Tibial artery (tissue), 1 donor: ENCODE measurements around the gene GPC5.

DNA sequence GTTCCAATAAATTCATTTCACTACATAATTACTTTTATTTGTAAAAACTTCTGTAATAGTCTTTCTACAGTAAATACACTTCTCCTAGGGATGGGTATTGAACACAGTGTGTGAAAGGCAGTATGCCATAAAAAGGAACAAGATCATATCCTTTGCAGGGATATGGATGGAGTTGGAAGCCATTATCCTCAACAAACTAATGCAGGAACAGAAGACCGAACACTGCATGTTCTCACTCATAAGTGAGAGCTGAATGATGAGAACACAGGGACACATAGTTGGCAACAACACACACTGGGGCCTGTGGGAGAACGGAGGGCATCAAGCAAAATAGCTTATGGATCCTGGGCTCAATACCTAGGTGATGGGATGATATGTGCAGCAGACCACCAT lies 183.0 kb downstream of the NDFIP2 start:
- PRO-cap: no peak

- PRO-cap: no peak
Measured at GRCh38 chr13:79782751-79783487, 302.0 kb downstream of the NDFIP2 start.

- PRO-cap: no peak
Measured at GRCh38 chr13:80086379-80086800, 254.5 kb downstream of the SPRY2 start.

- PRO-cap: no peak
Measured at GRCh38 chr13:84654618-84655076, 772.4 kb upstream of the SLITRK1 start.

- PRO-cap: no peak
Measured at GRCh38 chr13:84944678-84944968, 854.6 kb downstream of the SLITRK6 start.

DNA sequence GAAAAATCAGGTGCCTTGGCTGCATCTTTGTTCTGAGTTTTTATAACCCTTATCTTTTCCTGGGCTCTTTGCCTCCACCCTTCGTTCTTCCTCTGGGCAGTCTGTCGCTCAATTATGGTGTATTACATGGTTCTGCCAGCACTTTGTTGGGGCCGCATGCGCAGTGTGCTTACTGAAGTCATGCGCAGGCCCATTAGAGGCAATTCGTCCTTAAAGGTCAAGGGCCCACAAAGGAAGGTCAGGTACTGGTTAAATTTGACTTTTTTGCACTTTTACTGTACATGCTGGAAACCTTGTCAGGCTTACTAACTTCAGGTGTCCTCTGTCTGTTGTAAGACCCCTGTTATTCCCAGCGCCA lies 761.8 kb upstream of the SLITRK5 start:
- PRO-cap: no peak

GRCh38 chr13:91134454-91134786 lies 264.0 kb upstream of the GPC5 start:
- PRO-cap: no peak

GRCh38 chr13:91398416-91399133 lies at the start of gene GPC5:
Gene GPC5 (plus strand): TSS chr13:91398621.
- PRO-cap: unidirectional peak, plus-strand start at chr13:91398640

GRCh38 chr13:93225625-93226348 lies 820 bp upstream of the GPC6 start:
- PRO-cap: no peak

- PRO-cap: unidirectional peak, minus-strand start at chr13:93244733
Measured at GRCh38 chr13:93244430-93244881, 17.8 kb downstream of the GPC6 start.

DNA sequence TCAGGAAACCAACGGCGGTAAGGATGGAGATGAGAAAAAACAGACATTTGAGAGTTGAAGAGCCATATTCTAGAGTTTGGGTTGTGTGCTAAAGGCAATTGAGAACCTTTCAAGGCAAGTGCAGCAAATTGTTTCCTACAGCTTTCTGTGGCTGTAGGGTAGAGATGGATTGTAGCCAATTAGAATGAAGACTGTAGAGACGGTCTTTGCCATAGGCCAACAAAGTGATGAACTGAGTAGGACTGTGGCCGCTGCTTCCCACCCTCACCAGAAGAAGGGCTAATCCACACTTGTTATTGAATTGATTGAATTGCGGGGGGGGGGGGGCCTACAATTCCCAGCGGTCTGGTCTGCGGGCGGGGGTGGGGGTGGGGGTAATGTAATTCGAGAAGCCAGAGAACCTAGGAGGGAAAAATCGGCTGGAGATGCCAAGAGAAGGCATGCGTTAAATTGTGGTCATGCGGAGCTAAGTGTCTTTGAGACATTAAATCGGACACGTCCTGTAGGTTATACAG lies 674 bp upstream of the GPR180 start:
- PRO-cap: no peak

- PRO-cap: no peak
Measured at GRCh38 chr13:95314445-95314908, 13.2 kb upstream of the ABCC4 start.

DNA sequence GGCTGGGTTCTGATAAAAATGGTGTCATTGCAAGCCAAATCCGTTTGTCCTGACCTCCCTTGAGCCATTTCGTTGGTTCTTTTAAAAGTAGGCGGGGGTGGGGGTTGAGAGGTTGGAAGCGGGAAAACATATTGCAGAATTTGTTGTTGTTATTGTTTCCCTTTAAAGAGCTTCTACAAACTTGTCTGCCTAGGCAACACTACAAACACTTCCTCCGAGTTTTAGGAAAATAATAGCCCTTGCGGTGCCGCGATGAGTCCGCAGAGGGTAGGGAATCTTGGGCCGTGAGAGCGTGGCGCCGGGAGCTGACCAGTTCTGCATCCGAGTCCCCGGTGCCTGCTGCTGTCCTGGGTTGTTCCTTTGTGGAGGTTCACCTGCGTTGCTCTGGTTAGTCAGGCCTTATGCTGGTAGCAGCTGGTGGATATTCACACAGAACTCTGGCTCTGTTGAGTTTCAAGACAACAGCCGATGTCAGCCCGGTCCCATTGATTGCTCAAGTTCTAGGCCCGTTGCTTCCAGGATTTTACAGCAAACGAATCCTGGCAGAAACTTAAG lies 941 bp downstream of the CLDN10 start:
- PRO-cap: no peak

DNA sequence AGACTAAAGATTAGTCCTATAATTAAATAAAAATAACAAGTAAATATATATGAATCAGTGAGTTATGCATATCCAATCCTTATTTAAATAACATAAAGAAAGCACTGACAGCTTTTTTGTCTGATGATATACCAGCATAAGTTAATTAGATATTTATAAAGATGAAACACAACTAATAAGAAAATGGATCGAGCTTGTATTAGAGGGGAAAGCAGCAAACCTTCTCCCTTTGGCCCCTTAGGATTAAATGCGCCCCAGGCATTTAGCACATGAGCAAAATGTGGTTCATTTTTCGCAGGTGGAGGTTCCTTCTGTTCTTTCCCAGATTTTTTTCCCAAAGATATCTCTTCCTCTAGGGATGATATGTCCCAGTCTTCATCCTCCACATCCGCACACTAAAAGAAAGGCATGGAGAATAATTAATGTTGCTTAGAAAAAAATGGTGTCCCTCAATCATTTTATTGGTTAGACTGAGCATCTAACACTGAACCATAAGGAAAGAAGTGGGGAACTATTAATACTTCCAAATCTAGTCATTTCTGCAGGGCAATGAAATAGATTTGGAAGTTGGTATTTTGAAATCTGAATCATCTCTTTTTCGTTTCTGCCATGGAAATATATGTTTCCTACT lies 32.1 kb downstream of the CLDN10 start:
- PRO-cap: no peak

DNA sequence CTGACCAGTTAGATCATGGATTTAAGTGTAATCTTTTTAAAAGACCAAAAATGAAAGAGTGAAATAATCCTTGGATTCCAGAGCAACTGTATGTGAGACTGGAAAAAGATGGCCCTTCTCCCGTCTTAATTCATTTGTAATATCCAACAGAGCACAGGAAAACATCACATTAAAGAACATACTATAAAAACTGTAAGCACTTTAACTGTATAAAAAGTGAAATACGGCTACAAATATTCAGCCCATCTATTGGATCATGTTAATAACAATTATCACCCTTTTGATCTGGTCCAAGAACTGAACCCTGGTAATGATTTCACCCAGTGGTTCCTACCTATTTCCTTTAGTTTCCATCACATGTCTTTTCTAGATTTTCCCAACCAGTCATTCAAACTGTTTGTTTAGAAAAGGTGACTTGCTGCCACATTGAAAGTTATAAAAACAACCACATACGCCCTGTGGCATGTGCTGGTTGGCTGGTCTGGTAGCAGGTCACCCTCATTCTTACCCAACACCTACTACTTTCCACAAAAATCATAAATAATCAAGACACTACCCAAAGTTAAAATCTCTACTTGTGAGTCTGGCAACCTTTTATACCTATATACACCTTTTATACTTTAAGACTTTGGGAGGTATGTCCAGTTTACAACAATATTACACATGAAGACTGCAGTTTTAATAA lies 39.2 kb downstream of the DZIP1 start:
- PRO-cap: no peak

- PRO-cap: no peak
Measured at GRCh38 chr13:97109737-97110270, 112.3 kb upstream of the MBNL2 start.

- PRO-cap: unidirectional peak, minus-strand start at chr13:97115286
Measured at GRCh38 chr13:97114815-97115419, 107.2 kb upstream of the MBNL2 start.

- PRO-cap: no peak
Measured at GRCh38 chr13:97179308-97180081, 42.6 kb upstream of the MBNL2 start.

GRCh38 chr13:97275513-97276579 lies 53.7 kb downstream of the MBNL2 start:
- PRO-cap: no peak

GRCh38 chr13:97455939-97456605 lies 22.1 kb downstream of the RAP2A start:
- PRO-cap: no peak